Metastatic Breast Carcinoma in the Ovary (tissue), 3 donors: ENCODE results near the gene NSG2.

- PRO-cap, 3 experiments = no peak in any of the 3 experiments
These were observed 10.0 kb upstream of the CPEB4 start for GRCh38 chr5:173878114-173878626.

- PRO-cap, 3 experiments = no peak in any of the 3 experiments
These were observed 31.9 kb downstream of the CPEB4 start for GRCh38 chr5:173920051-173920474.

- PRO-cap, 3 experiments = no peak in any of the 3 experiments
These were observed 44.6 kb downstream of the CPEB4 start for GRCh38 chr5:173932660-173933306.

GRCh38 chr5:173947187-173947607 is 41.8 kb upstream of the C5orf47 start:
- PRO-cap, 3 experiments = no peak in any of the 3 experiments

- PRO-cap, 3 experiments = no peak in any of the 3 experiments
These were observed 23.8 kb upstream of the C5orf47 start for GRCh38 chr5:173965133-173965572.

DNA sequence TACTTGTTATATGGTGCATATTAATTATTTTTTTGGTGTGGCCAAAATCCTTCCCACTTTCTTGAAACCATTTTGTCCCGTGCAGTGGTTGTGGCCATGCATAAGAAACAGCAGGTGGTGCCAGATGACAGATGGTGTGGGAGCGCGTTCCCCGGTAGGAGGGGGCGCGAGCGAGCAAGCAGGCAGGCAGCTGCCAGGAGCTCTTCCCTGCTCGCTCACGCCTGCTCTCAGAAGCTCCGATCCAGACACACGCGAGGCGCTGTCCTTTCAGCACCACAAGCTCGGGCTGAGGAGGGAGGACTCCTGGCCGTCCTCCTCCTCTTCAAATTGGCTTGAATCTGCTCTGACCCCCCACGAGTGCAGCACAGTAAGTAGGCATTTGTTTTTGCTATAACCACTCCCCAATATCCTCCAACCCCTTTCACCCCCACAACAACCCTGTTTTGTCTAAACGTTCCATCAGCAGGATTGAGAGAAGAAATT is at the start of gene NSG2:
Gene NSG2 (plus strand): TSS at position 230 of the 483 bp plus-strand sequence.
- PRO-cap, 3 experiments = no peak in any of the 3 experiments

GRCh38 chr5:174145774-174146346 is 100.4 kb downstream of the NSG2 start:
- PRO-cap, 3 experiments = no peak in any of the 3 experiments

DNA sequence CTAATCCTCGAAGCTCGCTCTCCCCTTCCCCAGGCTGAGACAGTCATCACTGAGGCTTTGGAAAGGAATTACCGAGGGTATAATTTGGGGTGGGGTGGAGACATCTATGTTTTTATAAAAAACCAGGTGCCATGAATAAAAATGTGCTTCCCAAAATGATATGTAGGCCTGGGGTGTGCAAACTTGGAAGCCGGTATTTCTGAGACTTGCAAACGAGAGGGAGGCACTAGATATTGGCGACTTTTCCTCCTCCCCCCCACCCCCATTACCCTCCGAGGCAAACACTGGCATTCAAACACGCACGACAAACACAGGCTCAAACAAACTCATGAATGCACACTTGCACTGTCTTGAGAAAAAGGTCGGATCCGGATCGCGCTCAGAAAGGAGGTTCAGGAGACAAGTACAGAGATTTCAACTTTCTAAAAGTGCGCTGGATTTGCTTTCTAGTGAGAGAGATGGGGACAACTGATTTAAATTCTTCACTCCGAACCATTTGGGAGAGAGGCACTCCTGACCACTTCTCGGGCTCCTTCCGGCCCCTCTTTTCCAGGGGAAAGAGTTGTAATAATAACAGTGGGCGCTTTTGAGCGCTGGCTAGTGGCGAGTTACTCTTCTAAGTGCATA is 833 bp upstream of the MSX2 start:
- PRO-cap, 3 experiments = peak in 2 of 3 experiments; most common plus-strand start position 319 of the sequence (in 1); most common minus-strand start position 543 of the sequence (in 1)

DNA sequence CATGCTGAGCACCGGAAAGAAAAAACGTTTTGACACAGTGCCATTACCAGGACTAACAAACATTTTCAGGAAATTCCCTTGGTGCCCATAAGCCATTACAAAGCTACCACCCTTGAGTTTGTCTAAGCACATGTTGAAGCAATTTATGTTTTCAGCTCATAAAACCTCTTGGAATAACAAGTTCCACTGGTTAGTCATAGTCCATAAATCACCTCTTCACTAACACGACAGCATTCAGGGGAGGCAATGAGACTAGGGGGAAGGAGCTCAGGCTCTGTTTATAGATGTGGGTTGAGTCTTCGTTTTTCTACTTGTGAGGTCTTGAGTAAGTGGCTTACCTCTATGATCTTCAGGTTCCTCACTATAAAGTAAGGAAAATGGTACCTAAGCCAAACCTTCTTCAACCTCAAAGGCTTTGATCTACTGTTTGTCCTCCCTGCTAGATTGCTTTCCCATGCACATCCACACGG is 65.5 kb downstream of the DRD1 start:
- PRO-cap, 3 experiments = no peak in any of the 3 experiments

DNA sequence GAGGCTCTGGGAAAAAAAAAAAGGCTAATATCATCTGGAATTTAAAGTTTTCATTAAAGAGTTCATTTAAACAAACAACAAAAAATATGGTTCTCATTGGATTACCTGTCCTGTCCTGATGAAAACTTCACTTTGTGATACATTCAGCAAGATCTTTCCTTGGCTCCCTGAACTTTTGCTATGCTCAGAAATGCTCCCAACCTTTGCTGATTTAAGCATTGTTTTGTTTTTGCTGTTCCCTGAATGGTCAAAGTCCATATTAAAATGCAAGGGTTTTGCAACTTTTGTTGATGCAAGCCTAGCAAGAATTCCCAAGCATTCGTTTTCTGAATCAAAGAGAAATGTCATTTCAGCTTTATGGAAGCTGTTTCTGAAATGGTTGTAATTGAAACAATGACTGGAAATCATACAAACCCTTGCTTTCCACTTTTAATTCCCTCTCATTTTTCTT is 3.1 kb upstream of the SFXN1 start:
- PRO-cap, 3 experiments = no peak in any of the 3 experiments

DNA sequence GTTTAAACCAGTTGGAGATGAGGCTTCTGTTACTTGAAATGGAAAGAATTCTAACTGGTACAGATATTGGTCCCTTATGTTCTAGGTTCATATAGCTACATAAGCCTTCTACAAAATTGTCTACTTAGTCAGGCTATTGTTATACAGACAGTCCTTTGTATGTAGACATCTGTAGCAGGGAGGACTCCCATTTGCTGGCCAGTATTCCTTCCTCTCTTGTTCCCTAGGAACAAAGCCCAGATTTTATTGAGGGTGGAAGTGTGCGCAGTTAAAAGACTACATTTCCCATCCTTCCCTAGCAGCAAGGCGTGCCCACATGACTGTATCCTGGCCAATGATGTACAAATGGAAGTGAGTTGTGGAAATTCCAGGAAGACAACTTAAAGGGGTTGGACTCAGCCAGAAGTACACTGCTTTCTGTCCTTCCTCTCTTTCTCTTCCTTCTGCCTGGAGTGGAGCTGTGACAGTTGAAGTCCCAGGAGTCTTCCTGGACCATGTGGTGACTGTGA is 88.9 kb downstream of the HRH2 start:
- PRO-cap, 3 experiments = no peak in any of the 3 experiments

DNA sequence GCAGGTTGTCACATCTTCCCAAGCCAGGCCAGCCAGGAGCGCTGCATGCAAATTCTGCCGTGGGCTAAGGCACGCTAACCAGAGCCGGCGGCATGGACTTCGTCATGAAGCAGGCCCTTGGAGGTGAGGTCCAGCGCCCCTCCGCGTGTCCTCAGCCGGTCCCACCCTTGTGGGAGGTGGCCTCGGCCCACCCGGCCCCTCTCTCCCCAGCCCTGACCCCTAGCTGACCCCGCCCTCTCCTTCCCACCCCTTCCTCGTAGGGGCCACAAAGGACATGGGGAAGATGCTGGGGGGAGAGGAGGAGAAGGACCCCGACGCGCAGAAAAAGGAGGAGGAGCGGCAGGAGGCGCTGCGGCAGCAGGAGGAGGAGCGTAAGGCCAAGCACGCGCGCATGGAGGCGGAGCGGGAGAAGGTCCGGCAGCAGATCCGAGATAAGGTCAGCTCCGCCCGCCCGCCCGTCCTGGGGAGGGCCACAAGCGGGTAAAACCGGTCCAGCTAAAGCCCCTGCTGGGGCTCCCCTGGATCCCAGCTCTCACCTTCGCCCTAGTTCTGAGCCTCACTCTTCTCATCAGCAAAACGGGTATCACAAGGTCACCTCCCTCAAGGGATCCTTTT is 7.4 kb downstream of the CPLX2 start:
- PRO-cap, 3 experiments = no peak in any of the 3 experiments

GRCh38 chr5:175908004-175908988 is 36.9 kb downstream of the CPLX2 start:
- PRO-cap, 3 experiments = no peak in any of the 3 experiments

GRCh38 chr5:175968473-175968698 is 271 bp upstream of the THOC3 start:
- PRO-cap, 3 experiments = no peak in any of the 3 experiments

DNA sequence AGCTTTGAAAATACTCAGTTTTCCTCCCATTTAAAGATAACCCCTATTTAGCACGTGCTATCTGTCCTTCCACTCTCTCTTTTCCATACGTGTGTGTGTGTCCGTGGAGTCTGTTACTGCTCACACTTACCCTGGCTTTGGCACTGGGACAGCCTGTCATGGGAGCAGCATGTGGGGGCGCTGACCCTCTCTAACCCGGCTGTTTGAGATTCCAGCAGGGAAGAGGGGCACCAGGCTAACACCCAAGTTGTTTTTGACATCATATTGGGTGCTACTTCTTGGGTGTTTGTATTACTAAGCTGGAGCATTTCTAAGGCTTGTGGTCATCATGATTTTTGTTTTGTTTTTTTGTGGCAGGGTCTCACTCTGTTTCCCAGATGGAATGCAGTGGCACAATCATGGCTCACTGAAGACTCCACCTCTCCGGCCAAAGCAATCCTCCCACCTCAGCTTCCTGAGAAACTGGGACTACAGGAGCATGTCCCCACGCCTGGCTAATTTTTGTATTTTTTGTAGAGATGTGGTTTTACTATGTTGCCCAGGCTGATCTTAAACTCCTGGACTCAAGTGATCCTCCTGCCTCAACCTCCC is 56.9 kb upstream of the SIMC1 start:
- PRO-cap, 3 experiments = no peak in any of the 3 experiments

DNA sequence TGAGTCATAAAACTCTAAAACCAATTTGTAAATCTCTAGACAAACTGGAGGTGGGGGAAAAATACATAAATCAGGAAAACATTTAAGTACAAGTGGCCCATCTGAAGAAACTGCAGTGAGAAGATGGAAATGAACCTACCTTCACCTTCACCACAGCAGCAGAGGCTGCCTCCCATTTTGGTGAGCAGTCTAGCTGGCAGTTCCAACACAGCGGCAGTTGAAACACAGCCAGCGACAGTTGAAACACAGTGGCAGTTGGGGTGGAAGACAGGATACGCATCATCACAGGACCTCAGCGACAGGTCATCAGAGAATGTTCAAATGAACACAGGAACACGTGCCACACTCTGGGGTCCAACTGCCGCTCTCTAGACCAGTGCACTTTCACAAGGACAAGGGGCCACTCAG is 53.3 kb upstream of the SIMC1 start:
- PRO-cap, 3 experiments = no peak in any of the 3 experiments

- PRO-cap, 3 experiments = no peak in any of the 3 experiments
These were observed 44.4 kb downstream of the SIMC1 start for GRCh38 chr5:176282499-176283098.

DNA sequence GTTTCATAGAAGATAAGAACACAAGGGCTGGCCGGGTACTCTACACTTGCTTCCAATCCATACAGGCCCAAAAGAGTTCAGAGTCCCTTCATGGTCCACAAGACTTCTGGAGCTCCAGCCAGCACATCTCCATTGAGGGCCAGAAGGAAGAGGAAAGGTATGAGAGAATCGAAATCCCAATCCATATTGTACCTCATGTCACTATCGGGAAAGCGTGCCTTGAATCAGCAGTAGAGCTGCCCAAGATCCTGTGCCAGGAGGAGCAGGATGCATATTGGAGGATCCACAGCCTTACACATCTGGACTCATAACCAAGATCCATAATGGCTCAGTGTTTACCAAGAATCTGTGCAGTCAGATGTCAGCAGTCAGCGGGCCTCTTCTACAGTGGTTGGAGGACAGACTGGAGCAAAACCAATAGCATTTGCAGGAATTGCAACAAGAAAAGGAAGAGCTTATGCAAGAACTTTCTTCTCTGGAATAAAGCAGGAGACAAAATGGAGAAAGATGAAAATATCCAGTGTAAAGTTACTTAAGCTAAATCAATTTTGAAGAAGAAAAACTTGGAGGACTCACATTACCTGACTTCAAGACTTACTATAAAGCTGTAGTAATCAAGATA is 52.9 kb downstream of the KIAA1191 start:
- PRO-cap, 3 experiments = no peak in any of the 3 experiments

DNA sequence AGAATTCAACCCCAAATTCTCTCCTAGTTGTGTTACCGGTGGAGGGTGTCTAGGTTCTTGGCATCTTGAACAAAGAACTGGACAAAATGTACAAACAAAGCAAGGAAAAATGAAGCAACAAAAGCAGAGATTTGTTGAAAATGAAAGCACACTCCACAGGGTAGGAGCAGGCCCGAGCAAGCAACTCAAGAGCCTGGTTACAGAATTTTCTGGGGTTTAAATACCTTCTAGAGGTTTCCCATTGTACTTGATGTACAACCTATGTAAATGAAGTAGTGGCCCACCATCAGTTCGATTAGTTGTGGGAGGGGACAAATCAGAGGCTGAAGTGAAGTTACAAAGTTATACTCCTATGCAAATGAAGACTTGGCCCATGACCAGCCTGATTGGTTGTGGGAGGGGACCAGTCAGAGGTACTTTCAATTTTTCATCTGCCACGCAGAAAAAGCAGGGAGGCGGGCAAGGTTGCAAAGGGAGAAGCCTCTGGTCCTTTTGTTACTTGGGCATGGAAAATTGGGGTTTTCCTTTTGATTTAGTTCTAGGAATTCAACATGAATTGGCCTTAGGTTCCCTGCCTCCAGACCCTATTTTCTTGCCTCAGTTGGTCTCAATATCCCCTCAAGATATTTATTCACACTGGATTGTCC is 43.7 kb downstream of the KIAA1191 start:
- PRO-cap, 3 experiments = no peak in any of the 3 experiments

DNA sequence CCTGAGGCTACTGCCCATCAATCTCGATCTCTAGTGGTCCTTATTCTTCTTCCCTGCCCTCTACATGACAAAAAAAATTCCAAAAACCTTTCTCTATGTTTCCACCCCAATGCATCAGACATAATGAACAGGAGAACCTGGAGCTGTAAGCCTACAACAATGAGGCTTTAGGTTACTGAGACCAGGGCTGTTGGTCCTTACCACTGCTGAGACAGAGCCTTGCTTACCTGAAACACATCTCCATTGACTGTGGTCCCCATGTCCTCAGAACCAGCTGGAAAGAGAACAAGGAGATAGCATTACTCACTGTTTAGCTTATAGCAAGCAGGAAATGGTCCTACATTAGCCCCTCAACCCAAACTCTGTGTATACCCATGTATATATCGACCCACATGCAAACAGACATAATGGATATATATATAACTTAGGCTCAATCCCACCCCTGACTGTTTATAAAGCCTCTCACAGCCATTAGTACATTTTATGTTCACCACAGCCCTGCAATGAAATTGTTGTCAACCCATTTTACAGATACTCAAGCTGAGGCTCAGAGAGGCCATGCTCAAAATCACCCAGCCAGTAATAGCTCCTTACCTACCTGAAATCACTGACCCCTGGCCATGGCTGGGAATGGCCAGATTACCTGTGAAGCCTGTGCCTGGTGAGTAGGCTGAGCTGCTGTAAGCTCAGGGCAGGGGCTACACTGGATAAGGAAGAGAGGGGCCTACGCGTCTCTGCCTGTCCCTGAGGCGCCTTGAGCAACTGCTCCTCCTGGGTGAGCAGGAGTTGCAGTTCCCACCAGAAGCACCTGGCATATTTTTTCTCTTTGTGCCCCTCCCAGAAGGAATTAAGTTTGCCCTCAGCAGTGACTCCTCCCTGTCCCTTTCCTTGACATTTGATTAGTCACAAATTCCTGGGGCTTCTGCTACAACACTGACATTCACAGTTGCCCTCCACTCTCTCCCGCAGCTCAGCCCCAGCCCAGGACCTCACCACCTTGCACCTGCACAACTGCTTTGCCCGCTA is 6.0 kb downstream of the CLTB start:
- PRO-cap, 3 experiments = no peak in any of the 3 experiments